Cardiac atrium fibroblast (primary cell): ENCODE measurements around a stretch of chr21.

DNA sequence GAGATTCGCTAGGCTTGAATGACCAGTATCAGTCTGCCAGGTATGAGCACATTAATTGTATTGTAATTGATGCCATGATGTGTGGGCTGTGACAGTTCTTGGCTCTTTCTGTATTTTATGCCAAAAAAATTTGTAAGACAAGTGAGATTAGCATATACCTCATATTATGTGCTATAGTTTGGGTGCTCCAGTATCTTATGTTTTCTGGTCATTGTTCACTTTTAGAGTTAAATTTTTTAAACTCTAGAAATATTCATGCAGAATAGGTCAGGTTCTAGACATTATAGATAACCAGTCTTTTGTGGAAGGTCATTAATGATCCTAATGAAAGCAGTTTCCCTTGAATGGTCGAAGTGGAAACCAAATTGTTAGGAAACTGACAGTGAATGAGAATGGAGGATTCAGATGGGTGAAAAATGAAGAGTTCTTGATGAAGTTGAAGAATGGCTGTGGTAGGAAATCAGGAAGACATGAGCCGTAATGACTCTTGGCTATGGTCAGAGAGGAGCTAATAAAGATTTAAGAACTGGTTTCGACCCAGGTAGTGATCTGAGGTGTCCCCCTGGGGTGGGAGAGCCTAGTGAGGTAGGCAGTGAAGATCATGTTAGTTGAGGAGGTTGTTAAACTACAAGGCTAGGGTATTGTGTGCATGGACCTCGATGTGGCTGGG lies 12.2 kb downstream of the TTC3 start:
- RAMPAGE, long total RNA, result no peak

DNA sequence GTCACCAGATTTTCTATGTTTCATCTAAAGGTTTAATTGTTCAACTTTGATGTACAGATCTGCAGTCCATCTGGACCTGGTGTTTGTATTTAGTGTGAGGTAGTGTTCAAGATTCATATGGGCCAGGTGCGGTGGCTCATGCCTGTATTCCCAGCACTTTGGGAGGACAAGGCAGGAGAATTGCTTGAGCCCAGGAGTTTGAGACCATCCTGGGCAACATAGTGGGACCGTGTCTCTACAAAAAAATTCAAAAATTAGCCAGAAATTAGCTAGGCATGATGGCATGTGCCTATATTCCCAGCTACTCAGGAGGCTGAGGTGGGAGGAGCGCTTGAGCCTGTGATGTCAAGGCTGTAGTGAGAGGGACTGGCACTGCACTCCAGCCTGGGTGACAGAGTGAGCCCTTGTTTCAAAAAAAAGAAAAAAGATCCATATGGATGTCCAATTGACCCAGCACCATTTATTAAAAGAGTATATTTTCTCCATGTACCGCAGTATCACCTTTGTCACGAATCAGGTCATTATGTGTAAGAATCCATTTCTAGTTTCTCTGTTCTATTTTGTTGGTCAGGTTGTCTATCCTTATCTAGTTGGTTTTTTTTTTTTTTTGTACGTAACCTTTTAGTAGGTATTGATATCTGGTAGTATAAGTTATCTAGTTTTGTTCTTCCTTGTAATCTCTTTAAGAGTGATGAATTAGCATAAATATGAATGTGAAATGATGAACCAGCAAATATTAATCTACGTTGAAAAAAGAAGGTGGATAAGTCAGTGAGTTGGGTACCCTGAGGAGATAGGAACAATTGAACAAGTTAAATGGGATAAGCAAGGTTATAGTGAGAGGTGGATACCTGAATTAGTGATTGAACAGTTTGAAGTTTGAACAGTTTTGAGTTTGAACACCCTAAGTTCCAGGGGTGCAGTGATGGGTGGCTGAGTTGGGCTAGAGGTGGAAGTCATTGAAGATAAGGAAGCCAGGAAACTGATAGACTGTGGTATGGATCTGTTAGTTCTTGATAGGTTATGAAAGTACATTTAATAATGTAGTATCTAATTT lies 33.8 kb downstream of the TTC3 start:
- RAMPAGE, long total RNA, result no peak

GRCh38 chr21:37208643-37209041 lies 58.5 kb downstream of the VPS26C start:
- RAMPAGE, long total RNA, result no peak

GRCh38 chr21:37210181-37210521 lies 57.0 kb downstream of the VPS26C start:
- RAMPAGE, long total RNA, result no peak

DNA sequence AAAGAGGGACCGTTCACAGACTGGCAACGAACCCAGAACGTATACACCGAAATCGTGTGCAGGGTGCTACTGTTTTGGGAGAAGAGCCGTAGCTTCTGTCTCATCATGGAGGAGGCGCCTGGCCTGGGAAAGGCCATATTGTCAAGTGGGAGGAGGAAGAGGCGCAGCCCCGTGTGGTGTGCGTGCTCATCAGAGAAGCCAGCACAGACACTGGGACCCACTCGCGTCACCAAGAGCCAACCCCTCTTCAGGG lies 23.9 kb downstream of the VPS26C start:
- RAMPAGE, long total RNA, result no peak

- RAMPAGE, long total RNA, result no peak
Observed at GRCh38 chr21:37263766-37264200, 3.4 kb downstream of the VPS26C start.

DNA sequence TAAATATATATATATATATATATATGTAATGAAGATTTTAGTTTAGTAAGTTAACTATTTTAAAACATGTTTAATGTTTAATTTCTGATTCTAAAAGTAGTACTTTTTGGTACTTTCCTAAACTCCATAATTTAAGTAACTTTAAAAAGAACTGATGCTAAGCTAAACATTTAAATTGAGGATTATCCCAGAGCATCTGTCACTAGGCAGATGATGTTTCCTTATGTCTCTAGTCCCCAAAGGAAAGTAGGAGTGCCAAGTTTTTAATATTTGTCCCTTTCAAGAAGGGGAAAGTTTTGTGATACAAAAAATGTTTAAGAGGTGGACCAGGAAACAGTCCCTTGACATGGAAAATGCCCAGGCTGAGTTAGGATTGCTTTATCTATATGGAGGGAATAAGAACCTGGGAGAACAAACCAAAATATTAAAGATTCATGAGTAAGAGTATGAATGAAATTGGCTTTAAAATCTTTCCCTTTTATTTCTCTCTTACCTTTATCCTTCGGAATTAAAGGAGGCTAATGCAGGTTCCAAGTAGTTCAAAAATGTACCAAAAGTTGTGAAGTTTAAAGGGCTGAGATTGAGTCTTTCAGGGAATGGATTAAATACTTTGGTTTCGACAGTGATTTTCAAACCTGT lies 66.6 kb downstream of the DYRK1A start:
- RAMPAGE, long total RNA, result no peak

GRCh38 chr21:37446373-37447022 lies 79.9 kb downstream of the DYRK1A start:
- RAMPAGE, long total RNA, result no peak

- RAMPAGE, long total RNA, result no peak
Observed at GRCh38 chr21:37470741-37471547, 104.4 kb downstream of the DYRK1A start.

- RAMPAGE, long total RNA, result no peak
Observed at GRCh38 chr21:37517128-37517905, 150.7 kb downstream of the DYRK1A start.

GRCh38 chr21:37533030-37533797 lies 166.6 kb downstream of the DYRK1A start:
- RAMPAGE, long total RNA, result no peak

DNA sequence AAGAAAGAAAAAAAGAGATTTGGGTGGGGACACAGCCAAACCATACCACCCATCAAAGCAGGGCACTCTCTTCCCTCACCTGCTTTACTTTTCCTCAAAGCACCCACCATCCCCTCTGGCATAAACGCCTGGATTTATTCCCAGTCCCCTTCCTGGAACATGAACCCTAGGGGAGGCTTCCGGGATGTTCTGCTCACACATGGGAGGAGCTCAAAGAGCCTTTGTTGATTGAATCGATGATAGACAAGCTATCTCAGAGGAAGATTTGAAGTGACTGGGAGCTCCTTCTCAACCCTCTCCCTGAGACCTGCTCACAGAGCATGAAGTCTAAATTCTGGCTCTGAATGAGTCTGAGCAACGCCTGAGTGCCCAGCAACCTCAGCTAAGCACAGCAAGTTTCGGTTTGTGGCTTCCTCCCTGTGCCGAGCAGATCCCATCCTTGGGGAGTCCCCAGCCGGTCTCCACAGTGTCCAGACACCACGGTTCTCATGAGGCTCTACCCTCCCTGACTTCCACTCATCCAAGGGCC lies 190.6 kb downstream of the DYRK1A start:
- RAMPAGE, long total RNA, result no peak

DNA sequence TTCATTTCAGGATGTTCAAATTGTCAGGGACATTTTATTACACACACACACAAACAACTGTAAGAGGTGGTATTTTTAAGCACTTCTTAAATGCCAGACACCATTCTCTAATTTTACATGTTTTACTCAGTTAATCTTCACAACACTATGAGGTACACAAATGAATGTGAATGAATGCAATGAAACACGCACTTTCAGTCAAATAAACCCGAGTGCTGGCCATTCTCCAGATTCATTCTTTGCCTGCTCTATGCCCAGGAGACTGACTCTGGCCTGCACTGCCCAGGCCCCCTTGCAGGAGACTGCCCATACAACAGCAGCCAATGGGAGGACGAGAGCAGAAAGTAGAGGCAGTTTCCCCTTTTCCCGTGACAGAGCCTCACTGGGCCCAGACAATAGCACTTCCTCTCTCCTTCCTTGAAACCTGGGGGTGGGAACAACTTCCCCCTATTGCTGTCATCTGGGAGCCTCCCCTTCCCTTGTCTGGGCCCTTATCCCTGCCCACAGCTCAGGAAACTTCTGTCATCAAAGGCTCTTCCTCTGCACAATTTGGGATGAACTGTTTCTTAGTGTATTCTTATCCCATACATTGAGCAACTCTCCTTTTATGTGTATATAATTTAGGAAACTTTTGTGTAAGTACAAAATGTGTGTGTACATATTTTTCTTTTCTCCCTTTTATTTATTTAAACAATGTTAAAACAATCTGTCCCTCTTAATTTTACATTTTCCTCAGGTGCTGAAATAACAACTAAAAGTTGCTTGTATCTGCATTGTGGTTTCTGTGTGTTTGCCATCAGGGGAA lies 60.8 kb upstream of the KCNJ15 start:
- RAMPAGE, long total RNA, result no peak

- RAMPAGE, long total RNA, result no peak
Observed at GRCh38 chr21:38299894-38300688, 43.3 kb downstream of the KCNJ15 start.

DNA sequence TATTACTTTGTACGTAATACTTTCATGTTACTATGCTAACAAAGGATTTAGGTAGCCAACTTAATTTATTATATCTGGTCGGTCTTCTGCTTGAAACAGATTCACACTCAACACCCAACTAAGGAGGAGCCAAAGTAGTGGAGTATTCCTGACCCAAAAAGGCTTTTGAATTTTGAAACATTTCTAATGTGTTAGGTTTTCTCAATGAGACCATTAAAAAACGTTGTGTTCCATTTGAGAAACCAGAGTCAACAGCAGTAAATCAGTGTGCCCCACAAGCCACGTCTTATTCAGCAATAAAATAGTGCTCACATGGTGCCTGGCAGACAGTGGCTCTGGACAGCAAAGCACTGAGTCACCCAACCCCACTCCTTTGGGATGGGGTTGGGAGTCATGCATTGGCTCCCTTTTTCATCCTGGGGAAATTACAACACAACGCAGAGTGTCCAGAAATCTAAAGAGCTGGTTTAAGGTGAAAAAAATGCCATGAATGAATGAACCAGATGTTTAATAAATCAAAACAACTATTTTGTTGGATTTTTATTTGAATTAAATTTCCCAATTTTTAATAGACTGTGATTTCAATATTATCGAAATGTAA lies 46.5 kb downstream of the KCNJ15 start:
- RAMPAGE, long total RNA, result no peak

- RAMPAGE, long total RNA, result no peak
Observed at GRCh38 chr21:38351581-38352646, 95.1 kb downstream of the KCNJ15 start.

- RAMPAGE, long total RNA, result no peak
Observed at GRCh38 chr21:38460368-38460990, 37.8 kb downstream of the ERG start.

DNA sequence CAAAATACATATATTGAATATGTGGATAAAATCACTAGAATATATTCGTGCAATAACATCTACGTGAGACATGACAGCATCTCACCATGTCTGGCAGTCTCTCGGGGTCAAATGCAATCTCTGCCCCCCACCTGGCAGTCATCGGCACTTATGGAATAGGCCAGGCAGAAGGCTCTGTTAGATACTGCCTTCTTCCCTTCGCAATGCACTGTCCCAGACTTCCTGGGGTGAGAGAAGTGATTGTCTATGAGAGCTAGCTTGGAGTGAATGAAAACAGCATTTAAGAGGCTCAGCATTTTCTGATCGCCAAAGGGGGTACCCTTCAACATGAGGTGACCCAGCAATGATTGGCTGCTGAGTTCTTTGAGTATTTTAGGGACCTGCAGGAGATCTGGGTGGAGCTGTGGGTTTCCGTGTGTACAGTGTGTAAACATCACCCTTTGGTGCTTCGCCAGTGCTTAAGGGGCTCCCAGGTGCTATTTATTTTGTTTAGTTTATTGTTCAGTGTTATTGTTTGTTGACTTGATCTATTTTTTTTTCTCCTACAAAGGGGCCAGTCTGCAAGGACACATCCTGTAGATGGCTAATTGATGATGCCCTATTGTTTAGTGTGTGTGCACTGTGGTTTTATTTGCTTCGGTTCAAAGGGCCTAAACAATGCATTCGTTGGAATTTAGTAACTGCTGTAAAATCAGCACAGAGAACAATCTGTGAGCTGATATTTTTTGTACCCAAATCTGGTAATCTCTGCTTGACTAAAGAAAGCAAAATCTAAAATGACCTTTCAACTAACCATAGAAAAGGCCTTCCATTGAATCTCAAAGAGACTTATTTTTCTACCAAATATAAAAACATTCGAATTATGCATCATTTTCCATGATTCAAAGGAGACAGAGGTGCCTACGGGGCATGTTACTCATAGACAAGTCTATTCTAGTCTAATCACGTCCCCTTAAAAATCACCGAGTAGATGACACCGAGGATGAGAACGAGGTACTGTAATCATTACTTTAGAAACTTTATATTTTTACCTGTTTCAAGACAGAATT lies 10.0 kb downstream of the ERG start:
- RAMPAGE, long total RNA, result no peak

DNA sequence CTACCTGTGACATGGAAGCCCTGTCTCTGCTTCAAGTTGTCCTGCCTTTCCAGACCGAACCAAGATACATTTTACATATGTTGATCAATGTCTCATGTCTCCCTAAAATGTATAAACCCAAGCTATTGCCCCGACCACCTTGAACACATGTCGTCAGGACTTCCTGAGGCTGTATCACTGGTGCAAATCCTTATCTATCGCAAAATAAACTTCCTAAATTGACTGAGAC lies 70.3 kb upstream of the ETS2 start:
- RAMPAGE, long total RNA, result no peak

DNA sequence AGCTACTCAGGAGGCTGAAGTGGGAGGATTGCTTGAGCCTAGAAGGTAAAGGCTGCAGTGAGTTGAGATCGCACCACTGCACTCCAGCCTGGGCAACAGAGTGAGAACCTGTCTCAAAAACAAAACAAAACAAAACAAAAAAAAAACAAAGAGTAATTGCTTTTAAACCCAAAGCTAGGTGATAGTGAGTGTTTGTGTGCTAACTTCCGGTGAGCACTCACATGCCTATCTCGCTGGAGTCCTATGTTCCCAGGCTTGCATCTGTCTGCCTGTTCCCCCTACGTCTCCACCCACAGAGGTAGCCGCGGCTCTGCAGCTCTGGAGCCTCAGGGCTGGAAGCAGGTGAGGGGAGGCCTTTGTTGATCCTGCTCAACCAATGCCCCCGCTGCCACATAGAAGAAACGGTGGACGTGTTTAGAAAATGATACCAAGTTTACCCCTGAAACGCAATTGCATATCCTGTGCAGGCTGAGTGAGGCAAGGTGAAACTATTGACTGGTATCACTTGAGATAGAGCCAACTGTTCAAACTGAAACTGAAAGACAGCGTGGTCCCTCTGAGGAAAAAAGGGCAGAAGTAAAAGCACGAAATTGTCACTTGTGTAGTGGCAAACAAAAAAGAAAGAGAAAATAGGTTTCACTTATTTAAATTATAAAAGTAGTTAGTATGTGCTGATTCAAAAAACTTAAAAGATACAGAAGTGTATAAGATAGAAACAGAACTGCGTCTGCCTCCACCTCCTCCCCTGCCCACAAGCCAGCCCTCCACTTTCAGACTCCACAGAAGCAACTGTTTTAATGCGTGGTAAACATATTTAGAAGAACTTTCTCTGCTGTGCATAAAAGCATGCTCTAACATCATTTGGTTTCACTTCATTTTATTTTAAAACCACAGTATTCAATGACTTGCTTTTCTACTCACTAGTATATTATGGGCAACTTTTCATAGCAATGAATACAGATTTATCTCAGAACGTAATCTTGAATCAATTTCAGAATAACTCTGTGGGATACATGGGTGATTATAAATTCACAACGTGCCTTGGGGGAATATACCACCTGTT lies 38.6 kb upstream of the ETS2 start:
- RAMPAGE, long total RNA, result no peak